Metastatic Liver Carcinoma in the Adrenal Gland (tissue), 2 donors: ENCODE measurements around the gene GDA.

DNA sequence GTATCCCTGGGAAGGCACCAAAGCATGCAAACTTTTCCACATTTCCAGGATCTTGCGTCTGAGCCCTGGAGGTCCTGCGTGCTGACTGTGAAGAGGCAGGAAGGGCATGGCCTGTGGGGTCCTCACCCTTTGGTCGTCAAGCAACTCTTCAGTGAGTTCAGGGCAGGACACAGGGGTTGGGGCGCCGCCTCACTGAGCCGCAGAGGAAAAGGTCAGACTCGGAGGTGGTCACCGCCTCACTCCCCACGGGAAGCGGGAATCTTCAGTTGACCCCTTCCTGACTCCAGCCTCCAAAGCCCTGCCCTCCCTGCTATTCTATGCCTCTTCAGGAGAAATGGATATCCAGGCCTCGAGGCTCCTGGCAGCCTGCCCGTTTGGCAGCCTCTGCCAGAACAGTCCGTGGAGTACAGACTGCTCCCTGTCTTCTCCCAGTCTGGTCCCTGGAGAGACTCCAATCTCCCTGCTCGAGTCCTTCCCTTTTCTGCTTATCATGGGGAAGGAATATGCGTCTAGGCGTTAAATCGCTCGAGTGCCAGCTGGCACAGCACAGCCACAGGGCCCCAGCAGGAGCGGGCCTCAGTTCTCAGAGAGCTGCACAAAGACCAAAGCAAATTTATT, 187.0 kb upstream of the KLF9 start:
- PRO-cap, 2 experiments: no peak in any of the 2 experiments

DNA sequence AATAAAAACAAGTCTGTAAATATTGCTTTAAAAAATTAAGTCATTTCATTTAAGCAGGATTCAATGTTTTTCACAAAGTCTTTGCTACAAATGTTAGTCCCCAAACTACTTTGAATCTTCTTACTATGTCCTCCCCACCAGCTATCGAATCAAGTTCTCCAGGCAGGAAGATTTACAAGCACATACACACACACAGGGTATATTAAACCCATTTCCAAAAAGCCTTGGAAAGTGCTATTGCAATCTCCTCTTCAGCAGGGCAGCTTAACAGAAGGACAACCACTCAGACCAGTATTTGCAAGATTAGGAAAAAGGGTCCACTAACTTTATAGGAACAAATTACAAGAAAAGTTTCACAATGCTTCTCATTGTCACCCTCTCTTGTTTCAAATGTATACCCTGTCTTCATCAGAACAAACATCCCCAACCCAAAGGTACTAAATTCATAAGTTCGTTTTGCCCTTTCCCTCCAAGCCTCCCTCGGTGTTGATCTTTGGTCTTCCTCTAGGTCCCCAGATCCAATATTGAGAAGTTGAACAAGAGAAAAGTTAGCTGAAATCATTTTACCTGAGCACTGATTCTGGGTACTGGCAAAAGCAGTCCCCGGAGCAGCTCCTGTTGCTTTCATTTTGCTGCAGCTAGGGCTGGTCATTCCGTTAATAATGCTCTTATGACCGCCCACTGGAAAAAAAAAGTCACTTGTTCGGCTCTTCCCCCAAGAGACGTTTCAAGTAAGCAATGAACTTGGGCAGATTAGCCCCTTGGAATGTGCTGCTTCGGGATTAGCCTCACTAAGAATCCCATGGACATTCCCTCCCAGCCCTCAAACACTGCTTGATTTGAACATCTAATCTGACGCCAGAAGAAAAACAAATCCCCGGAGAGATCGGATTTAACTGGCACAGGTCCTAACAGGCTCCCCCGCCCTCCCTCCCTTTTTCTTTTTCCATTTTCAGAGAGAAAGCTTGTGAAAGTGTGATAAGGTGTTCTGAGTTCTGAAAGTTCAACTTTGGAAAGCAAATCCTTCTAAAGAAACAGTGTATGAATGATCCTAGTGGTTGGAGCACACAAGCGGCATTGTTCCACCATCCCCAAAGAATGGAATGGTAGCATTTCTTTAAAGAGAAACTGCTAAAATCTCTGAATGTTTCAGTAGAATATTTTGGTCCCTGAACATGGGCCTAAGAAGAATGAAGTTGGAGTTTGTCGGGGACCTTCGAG, 252.6 kb downstream of the TRPM3 start:
- PRO-cap, 2 experiments: no peak in any of the 2 experiments

GRCh38 chr9:71683898-71684724, 84.2 kb downstream of the CEMIP2 start:
- PRO-cap, 2 experiments: peak in 2 of 2 experiments; most common plus-strand start chr9:71684146 (in 2); most common minus-strand start chr9:71683999 (in 2)

- PRO-cap, 2 experiments: peak in 1 of 2 experiments; most common plus-strand start chr9:71795622 (in 1); most common minus-strand start chr9:71795643 (in 1)
These were observed 27.1 kb upstream of the CEMIP2 start for GRCh38 chr9:71795283-71795974.

GRCh38 chr9:71896860-71897105, 14.2 kb downstream of the ABHD17B start:
- PRO-cap, 2 experiments: no peak in any of the 2 experiments

DNA sequence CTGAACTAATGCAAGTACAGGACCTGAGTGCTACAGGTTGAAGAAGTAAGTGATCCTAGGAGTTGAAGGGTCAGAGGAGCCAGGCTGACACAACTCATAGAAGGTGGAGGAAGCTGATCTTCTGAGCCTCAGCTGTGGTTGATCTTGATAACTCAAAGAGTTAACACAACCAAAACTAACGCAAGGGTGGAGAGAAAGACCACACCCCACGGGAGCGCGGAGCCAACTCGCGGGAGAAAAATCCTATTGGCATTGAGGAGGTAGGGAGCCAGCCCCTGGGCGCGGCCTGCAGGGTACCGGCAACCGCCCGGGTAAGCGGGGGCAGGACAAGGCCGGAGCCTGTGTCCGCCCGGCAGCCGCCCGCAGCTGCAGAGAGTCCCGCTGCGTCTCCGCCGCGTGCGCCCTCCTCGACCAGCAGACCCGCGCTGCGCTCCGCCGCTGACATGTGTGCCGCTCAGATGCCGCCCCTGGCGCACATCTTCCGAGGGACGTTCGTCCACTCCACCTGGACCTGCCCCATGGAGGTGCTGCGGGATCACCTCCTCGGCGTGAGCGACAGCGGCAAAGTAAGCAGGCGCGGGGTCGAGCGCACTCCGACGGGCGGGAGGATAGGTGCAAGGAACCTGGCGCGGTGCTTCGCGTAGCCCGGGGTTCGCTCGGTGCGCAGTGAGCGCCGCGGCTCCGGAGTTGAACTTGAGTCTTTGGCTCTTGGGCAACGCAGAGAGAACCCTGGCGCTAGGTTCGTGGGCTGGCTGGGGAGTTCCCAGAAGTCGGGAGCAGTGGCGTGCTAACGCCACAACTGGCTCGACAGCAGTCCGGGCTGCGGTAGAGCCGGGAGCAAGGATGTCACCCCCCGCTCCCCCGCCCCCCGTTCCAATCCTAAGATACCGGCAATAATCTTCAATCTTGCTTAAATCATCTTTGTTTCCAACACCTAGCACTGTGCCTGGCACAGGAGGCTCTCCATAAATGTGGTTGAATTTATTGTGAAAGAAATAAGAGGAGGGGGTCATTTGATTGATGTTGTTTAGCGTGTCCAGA, at the start of gene GDA:
Gene GDA, plus strand, starts transcription at position 324 of the 1,041 bp plus-strand sequence.
- PRO-cap, 2 experiments: peak in 2 of 2 experiments; most common plus-strand start position 62 of the sequence (in 2); most common minus-strand start position 695 of the sequence (in 2)

GRCh38 chr9:72151040-72151673, 1.9 kb downstream of the GDA start:
- PRO-cap, 2 experiments: peak in 2 of 2 experiments; most common plus-strand start chr9:72151307 (in 2)

DNA sequence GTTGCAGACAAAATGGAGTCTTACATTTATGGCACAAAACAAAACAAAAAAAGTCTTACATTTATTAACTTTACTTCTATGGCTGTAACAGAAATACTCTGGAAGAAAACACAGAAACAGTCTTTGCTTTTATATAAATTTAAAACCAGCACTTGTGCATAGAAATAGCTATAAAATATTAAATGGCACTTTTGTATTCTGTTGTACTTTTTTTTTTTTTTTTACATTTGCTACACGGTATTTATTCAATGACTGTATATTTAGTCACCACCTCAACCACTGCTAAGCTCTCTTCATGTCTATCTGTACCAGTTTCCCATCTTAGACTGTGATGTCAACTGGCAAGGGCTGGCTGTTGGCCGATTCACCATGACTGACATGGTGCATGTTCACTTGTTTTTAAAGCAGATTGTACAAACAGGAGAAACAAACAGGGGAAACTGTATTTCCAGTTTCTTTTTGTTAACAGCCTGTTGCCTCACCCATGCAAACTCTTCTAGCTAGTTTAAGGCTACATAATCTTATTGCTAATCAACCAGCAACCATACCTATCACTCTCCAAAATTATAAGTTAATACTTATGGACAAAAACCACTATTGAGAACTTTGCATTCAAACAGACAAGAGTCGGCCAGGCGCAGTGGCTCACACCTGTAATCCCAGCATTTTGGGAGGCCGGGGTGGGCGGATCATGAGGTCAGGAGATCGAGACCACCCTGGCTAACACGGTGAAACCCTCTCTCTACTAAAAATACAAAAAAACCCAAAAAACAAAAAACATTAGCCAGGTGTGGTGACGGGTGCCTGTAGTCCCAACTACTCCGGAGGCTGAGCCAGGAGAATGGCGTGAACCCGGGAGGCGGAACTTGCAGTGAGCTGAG, 13.4 kb downstream of the ZFAND5 start:
- PRO-cap, 2 experiments: no peak in any of the 2 experiments

GRCh38 chr9:72357374-72358369, 7.3 kb downstream of the ZFAND5 start:
- PRO-cap, 2 experiments: no peak in any of the 2 experiments

GRCh38 chr9:72749377-72749796, 203.5 kb downstream of the ALDH1A1 start:
- PRO-cap, 2 experiments: no peak in any of the 2 experiments

- PRO-cap, 2 experiments: no peak in any of the 2 experiments
These were observed 9.2 kb downstream of the ALDH1A1 start for GRCh38 chr9:72943638-72944096.

DNA sequence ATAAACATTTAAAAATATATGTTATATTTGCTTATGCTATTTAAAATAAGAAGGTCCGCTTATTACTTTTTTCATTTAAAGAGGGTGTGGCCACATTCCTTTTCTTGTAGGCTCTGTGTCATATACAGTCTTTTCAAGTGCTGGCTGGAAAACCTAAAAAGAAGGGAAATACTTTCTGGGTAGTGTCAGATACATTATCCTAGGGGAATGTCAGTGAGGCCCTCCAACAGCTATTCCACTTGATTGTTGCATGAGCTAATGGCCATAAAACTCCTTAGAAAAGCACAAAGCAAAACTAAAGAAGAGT, 751 bp downstream of the ANXA1 start:
- PRO-cap, 2 experiments: no peak in any of the 2 experiments

GRCh38 chr9:73153649-73154645, 2.3 kb downstream of the ANXA1 start:
- PRO-cap, 2 experiments: no peak in any of the 2 experiments

DNA sequence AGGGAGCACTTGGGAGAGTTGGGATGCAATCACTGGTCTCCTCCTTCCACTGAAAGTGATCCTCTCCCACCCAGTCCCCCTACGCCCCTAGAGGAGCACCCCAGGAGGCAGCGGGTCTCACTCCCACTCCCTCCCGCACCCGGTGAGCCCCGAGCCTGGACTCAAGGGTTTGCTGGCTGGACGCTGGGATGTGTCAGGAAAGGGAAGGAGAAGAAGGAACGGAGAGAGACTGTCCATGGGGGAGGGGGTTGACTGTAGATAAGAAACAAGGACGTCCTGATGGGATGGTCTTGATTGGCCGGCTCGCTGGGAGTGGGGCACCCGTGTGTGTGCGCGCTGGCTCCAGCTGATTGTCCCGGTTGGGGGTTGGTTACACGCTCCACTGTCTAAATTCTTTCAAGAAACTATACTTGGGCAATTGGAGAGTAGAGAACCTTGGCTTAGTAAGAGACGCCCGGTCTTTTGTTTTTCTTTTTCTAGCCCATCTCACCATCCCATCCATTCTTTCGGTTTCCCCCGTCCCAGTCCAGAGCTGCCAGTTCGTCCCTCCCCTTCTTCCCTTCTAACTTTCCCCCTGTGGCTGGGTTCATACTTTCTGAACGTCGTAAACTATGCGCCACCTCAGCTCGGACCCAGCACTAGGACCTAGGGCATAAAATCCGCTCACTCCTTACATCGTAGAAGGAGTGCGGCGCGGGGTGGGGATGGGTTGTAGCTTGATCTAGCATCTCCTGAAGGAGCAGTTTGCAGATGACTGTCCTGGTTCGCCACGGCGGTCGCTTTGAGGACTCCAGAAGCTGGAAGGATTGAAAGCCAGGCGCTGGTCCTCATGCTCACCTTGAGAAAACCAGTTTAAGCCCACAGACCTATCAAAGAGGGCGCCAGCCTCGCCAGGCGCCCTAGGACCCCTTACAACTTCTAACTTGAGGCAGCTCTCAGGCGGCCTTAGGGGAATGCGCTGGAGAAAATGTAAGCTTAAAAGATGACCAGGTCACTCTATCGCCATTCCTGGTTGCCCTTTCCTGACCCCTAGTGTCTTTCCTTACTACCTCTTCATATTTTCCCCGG, 2.4 kb downstream of the RORB start:
- PRO-cap, 2 experiments: no peak in any of the 2 experiments

DNA sequence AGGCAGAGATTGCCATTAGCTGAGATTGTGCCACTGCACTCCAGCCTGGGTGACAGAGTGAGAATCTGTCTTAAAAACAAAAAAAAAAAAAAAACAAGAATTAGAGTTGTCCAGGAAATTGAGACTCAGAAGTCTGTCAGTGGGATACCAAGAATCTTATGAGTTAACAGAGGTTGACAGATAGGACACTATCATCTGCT, 13.7 kb downstream of the TRPM6 start:
- PRO-cap, 2 experiments: no peak in any of the 2 experiments

DNA sequence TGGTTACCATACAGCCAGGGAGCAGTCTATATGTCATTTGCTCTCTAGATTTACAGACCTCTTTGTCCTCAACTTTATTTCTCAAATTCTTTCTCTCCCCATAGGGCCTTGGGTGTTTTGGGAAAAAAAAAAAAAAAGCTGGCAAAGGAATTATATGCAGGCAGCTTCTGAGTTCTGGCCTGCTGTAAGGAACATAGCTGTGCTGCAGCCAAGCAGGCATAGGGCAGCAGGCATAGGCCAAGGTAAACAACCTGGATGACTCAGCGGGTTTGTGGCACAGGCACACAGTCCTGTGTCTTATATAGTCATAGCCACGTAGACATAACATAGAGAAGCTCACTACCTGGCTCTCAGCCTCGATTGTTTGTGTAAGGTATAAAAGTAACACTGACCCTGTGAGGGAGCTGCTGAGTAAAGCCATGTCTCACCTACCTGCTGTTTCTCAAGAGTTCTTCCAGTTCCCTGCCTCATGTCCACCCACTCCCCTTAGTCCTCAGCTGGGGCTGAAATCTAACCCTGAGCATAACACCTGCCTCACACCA, 141.6 kb downstream of the OSTF1 start:
- PRO-cap, 2 experiments: no peak in any of the 2 experiments

DNA sequence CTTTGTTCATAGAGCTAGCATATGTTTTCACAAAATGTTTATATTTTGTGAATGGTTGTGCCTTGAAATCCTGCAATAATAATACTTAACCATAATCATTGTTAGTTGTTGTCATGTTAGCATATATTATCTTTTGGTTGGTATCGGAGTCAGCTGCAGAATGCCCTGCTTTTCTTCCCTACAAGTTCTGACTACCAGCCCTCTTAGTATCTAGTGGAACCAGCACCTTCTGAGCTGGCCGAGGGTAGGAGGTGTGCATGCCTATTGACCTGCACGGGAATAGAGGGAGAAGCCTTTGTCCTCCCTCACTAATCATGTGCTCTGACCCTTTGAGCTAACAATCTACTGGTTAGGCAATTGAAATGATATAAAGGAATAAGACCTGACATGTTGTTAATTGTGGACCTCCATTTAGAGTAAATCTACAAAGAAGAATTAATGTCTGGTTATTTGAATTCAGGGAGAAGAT, 4.1 kb downstream of the PCSK5 start:
- PRO-cap, 2 experiments: no peak in any of the 2 experiments

DNA sequence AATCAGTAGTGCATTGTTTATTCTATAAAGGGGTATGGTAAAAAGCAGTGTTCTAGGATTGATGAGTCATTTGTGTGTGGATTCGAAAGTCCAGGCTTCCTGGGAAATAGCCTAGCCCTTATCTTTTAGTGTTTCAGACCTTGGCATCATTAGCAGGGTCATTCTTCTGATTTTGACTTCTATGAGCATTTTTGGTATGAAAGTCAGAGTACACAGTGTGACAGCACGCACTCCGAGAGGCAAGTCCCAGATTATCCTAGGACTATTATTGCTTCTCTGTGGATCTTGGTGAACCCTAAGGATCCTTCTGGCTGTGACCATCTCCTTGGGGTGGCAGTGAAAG, 16.9 kb downstream of the PCSK5 start:
- PRO-cap, 2 experiments: peak in 1 of 2 experiments; most common plus-strand start position 206 of the sequence (in 1)

DNA sequence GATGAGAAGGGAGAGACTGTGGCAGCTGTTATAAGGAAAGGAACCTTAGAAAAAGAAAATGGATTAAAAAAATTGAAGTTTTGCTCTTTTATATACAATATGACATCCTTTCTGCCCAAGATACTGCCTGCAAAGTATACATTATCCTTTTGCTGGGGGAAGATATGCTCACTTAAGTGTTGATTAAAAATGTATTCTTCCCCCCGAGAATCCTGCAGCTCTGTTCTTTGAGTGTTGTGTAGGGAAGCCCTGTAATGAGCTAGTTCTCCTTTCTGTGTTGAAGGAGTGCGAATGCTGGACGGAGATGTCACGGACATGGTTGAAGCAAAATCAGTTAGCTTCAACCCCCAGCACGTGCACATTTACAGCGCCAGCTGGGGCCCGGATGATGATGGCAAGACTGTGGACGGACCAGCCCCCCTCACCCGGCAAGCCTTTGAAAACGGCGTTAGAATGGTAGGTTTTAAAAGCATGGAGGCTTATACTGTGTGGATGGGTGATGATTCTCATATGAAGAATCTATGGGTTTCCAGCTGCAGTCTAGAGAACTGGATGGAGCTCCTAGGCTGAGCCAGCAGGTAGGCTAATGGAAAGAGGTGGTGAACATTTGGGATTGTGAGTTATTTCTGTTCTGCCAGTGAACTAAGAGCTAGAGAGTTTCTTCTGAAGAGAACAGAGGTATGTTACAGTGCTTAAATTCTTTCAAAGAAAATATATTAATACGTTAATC, 181.1 kb downstream of the PCSK5 start:
- PRO-cap, 2 experiments: no peak in any of the 2 experiments

DNA sequence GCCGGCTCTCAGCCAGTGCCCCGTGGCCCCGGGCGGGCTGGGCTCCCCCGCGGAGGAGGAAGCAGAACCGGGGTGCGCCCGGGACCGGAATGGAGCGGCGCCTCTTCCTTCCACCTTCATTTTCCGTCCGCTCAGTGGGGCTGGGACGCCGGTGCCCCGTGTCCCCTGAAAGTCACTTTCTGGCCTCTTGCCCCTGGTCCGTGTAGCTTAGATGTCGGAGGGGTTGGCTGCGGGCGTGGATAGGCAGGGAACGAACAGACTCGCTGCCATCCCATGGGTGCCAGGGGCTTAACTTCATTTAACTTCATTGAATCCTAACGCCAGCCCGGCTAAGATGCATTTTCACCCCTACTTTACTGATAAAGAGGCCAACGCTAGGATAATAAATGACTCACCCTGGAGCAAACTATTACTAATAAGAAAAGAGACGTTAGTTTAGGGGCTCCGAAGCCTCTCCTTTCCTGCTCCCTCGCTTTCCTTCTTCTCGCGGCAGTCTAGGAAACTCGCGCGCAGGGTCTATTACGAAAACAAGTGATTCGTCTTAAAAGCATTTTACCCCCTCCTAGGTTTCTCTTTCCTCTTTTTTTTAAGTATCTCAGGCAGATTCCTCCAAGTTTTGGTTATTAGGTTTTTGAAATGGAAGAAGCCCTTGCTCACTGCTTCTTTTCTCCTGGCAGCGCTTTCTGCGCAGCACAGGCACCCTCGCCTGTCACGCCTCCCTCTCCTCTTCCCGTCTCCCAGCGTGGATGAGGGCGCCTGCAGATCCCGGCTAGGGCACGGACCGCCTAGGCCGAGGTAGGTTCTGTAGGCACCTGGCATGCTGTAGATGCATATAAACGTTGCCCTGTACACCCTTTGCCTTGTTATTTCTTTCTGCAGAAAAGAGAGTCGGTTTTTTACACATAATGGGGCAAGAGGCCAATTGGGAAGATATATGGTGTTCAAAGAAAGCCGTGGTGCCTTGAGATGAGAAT, 688 bp downstream of the GCNT1 start:
- PRO-cap, 2 experiments: peak in 2 of 2 experiments; most common minus-strand start position 737 of the sequence (in 2)